ENCODE measurements around a stretch of chr2.

DNA sequence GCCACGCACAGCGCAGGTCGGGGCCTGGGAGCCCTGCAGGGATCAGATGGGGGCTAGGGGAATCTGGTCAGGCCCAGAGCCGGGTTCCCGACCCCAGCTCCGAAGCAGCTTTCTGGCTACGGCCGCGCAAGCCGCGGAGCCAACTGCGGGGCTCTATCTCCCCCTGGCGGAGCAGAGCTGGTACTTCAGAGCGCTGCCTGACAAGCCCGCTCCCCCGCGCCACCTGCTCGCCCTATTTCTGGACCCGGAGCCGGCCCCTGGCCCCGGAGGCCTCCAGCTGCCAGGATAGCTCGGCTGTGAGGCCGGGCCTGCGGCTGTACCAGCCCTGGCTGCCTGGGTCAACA lies 73.3 kb downstream of the TEX51 start:
- PRO-cap = no peak
- RAMPAGE, long total RNA = no peak

- PRO-cap = no peak
- RAMPAGE, long total RNA = no peak
These were observed 82.4 kb downstream of the BIN1 start for GRCh38 chr2:127024518-127025059.

DNA sequence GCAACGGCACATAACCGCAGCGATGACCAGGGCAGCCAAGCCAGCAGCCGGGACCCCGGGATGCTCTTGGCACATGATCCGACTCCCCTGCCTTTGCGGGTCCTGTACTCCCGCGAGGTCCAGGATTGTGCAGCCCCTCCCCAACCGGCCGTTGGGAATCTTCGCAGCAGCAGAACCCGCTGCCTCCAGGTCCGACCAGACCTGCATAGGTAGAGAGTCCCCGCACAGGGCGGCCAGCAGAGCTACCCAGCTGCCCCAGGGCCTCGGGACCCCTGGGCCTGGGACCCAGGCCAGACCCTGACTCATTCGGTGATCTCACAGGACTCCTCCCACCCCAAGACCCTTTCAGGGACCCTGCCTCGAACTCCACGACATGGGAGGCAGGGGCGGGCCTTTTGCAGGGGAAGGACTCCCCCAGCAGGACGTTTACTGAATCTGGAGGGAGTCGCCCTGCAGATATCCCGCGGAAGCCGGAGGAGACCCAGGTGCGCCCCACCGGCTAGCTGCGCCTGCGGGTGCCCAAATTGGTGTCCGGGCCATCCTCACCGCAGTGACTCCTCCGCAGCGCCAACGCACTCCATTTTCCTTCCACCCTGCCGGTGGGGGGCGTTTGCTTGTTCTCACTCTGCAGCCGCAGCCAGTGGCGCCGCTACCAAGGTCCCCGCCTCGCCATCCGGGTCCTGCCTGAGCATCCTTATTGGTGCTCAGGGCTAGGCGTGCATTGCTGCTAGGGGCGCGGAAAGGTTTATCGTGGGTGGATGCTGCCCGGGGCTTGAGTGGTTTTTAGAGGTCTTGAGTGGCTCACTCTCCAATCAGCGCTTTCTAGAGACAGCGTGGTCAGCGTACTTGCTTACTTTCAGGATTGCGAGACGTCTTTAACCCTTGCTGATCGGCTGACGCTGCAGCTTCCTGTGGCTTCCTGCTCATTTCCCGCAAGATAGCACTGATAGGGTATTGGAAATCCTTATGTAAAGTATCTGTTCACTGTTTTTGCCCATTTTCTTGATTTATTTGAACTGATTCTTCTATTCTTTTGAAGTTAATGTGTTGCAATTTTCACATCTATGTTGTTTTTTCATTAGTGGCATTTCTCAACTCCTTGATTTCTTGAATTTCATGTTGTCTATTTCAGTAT lies 81.5 kb downstream of the BIN1 start:
- PRO-cap = no peak
- RAMPAGE, long total RNA = no peak

GRCh38 chr2:127086862-127087969 lies 19.7 kb downstream of the BIN1 start:
- PRO-cap = no peak
- RAMPAGE, long total RNA = no peak

DNA sequence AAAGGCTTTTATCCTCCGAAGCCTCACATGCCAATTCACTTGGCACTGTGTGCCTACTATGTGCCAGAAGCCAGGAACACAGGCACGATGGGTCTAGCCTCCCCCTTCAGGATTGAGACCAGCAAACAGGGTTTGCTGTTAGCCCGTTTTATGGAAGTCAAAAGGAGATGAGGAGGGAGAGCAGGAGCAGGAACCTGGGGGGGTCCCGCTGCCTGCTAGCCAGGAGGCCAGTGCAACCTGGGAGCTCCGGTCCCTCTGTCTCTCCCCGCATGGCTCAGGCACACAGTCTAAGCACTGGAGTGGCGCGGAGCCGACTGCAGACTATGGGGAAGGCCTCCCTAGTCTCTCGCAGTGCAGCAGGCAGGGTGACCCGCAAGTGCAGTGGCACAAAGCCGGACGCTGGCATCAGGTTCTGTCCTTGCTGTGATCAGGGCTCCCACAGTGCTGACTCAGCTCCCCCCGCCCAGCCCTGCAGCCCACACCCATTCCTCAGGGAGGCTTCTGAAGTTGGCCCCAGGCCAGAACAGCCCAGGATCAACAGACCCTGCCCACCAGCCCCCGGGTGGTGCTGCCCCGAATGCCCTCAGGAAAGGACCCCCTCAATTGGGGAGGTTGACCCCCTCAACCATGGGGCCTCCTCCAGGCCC lies 12.5 kb downstream of the BIN1 start:
- PRO-cap = no peak
- RAMPAGE, long total RNA = no peak

DNA sequence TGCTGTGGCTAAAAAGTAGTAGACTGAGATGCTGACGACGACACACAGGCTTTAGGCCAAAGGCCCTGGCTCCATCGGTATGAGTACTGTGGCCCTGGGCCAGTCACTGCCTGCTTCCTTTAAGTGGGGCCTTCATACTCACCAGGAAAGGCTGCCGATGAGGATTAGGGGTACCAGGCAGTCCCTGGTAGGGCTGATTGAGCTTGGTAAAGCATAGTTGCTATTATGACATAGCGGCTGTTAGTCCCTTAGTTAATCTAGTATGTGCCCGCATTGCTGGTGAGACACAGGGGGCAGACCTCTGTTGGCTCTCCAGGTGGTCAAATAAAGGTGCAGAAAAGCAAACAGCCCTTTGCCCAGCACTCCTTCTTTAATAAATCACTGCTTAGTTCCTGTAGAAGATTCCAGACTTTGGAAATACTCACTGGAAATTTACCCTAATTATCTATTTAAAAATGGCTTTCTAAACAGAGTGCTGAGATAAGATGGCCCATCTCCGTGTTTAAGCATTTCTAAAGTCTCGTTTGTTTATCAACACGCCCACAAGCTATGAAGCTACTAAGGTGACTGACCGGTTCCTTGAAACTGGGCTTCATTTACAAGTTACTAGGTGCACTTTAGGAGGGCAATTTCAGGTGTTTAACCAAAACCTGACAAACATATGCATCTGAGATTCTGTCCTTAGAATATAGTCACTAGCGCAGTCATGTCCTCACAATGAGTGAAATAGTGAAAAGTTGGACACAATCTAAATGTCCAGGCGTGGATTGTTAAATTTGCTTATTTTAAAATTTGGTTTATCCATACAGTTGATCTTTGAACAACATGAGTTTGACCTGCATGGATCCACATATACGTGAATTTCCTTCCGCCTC lies 8.7 kb upstream of the BIN1 start:
- PRO-cap = no peak
- RAMPAGE, long total RNA = no peak

DNA sequence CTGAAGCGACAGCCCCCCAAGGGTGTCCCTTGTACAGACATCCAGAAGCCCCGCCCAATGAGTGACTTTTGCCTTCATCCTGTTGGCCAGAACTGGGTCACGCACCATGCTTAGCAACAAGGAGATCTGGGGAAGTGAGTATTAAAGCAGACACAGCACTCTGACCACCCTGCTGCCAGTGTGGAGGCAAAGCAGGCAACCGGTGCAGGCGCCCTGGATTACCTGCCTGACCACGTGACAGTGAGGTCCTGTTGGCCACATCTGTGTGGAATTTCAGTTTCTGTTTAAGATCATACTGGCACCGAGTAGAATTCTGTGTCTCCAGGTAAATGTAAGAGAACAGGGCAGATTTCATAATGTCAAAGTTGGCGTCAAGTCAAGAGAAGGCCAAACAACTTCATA lies 21.6 kb upstream of the BIN1 start:
- PRO-cap = no peak
- RAMPAGE, long total RNA = no peak

DNA sequence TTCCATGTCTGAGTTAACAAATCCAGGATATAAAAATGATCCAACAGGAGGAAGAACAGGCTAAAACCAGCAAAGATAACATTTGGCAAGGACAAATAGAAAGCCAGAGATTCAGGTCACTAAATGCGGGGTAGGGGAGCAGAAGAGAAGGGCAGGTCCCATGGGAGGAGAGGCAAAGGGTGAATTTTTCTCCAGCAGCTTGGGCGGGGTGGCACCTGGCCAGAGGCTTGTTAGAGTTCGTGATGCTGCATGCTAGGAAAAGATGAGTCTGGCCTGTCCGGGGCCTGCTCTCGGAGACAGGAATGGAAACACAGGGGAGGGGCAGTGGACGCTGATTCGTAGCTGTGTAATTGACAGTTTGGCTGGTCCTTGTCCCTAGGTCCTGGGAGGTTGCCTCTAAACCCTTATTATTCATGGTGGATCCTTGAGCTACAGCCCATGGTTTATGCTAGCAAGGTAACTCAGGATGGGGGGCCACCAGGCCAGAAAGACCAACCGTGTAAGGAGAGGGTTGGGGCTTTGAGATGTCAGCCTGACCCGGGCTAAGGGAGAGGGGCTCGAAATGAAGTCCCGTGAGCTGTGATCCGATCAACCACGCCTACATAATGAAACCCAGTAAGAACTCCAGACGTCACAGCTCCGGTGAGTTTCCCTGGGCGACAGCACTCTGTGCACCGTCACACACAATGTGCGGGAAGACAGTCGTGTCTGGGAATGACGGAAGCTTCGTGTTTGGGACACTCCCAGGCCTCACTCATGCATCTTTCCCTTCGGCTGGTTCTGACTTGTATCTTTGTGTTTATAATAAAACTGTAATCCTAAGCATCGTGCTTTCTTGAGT lies 44.5 kb downstream of the CYP27C1 start:
- PRO-cap = no peak
- RAMPAGE, long total RNA = no peak

DNA sequence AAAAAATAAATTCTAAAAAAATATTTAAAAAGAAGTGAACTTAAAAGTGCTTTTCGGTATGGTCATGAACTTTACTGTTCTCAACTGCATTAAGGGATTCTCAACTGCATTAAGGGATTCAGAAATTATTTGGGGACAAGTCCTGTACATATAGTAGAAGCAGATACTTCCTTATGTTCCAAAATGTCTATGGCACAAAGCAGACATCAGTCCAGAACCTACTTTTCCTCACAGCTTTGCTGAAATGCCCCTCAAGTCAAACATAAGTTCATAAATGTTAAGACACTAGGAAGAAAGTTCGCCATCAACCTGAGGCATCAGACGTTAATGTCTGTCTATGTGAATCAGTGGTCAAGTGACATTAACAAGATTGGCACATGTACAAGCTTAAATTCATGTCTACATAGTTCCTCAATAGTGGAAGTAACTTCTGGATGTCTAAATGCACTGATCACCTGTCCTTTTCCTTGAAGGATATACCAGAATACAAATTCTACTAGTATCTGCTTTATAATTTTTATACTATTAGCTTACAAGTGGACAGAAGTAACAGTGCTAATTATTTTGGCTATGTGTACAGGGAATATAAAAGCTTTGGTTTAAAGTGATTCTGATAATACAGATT lies 7.1 kb upstream of the ERCC3 start:
- PRO-cap = no peak
- RAMPAGE, long total RNA = no peak

GRCh38 chr2:127302205-127302766 lies 8.3 kb upstream of the ERCC3 start:
- PRO-cap = no peak
- RAMPAGE, long total RNA = no peak

- PRO-cap = no peak
- RAMPAGE, long total RNA = no peak
These were observed 11.0 kb upstream of the ERCC3 start for GRCh38 chr2:127304450-127305871.

- PRO-cap = no peak
- RAMPAGE, long total RNA = no peak
These were observed 28.1 kb upstream of the ERCC3 start for GRCh38 chr2:127322017-127322527.

GRCh38 chr2:127373667-127374799 lies 13.7 kb downstream of the MAP3K2 start:
- PRO-cap = no peak
- RAMPAGE, long total RNA = no peak

GRCh38 chr2:127386670-127387080 lies 1.1 kb downstream of the MAP3K2 start:
- PRO-cap = no peak
- RAMPAGE, long total RNA = no peak

- PRO-cap = no peak
- RAMPAGE, long total RNA = no peak
These were observed 10.6 kb upstream of the PROC start for GRCh38 chr2:127407686-127407997.

DNA sequence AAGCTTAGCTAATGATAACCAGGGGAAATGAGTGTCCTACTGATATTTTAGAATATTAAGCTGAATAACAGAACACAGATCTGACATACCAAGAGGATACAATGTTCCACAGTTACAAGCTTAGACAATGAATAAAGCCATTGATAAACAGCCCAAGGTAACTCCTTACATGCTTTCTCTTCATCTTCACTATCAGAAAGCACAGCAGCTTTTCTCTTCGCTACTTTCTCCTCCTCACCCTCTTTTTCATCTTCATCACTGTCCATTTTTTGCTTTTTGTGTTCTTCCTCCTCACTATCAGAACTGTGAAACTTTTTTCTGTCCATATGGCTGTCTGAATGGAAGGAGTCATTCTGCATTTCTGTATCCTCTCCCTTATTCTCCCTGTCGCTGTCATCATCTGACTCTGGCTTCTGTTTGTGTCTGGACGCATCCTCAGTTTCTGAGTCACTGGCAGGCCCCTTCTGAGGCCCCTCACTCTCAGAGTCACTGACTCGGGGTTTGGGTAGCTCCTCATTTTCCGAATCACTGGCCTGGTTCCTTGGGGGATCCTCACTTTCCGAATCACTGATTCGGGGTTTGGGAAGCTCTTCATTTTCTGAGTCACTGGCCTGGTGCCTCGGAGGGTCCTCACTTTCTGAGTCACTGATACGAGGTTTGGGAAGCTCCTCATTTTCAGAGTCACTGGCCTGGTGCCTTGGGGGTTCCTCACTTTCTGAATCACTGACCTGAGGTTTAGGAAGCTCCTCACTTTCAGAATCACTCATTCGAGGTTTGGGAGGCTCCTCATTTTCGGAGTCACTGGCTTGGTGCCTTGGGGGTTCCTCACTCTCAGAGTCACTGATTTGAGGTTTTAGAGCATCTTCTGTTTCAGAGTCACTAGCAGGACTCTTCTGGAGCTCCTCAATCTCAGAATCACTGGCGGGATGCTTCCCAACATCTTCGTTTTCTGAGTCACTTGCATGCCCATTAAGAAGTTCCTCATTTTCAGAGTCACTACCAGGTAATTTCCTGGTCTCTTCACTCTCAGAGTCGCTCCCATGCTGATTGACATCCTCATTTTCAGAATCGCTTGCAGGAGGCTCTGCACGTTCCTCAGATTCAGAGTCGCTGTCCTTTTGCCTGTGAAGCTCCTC lies 21.4 kb downstream of the IWS1 start:
- PRO-cap = no peak
- RAMPAGE, long total RNA = no peak

DNA sequence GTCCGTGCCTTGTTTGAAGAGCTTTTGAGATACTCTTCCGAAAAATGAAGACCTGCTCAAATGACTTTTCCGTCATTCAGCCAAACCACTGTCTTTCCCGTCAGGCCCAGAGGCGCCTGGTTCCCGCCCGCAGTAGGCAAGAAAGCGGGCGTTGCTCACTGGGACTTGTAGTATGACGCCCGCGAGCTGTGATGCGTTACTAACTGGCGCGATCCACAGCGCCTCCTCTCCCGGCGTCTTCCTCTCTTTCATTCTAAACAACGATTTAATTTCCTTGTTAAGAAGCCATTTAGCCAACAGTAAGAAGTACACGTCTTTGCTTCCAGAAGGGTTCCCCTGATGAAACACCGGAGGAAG lies 402 bp upstream of the IWS1 start:
- PRO-cap = bidirectional peak, plus-strand start at position 199 of the sequence, minus-strand start at position 96 of the sequence
- RAMPAGE, long total RNA = no peak

- PRO-cap = no peak
- RAMPAGE, long total RNA = no peak
These were observed 4.1 kb upstream of the MYO7B start for GRCh38 chr2:127531123-127532001.

DNA sequence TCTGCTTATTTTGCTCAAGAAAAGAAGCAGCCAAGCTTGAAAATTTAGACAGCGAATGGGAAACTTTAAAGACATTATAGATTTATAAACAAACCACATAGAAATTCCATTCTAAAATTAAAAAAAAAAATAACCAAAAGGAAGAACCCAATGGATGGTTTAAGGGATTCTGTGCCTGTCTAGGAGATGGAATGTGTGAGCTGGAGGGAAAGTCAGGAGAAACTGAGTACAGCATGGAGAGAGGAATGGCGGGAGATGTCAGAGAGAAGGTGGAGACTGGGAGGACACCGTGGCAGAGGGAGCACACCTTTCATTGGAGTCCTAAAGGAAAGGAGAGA lies 43.4 kb downstream of the MYO7B start:
- PRO-cap = no peak
- RAMPAGE, long total RNA = no peak

DNA sequence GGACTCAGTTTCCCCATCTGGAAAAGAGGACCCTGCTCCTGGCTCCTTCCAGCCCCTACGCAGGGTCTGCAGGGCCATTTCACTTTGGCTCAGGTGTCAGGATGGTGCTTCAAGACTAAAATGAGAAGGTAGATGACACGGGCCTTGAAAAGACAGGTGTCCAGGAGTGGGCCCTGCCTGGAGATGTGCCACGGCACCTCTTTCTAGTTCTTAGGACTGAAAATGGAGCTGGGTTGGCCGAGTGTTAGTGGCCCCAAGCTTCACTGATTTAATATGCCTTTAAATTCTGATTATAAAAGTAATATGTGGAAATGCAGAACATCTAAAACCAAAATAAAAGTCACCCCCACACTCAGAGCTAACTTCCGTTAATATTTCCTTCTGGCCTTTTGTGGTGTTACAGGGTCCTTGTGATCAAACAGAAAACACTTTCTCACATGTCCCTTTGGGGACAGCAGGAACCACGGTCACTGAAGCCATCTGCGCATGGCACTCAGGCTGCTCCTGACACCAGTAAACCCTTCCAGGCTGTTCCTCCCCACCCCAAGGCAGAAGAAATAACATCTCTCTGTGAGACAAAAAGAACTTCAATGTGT lies 25.2 kb upstream of the GPR17 start:
- PRO-cap = no peak
- RAMPAGE, long total RNA = no peak